ENCODE measurements around a stretch of chr21.

DNA sequence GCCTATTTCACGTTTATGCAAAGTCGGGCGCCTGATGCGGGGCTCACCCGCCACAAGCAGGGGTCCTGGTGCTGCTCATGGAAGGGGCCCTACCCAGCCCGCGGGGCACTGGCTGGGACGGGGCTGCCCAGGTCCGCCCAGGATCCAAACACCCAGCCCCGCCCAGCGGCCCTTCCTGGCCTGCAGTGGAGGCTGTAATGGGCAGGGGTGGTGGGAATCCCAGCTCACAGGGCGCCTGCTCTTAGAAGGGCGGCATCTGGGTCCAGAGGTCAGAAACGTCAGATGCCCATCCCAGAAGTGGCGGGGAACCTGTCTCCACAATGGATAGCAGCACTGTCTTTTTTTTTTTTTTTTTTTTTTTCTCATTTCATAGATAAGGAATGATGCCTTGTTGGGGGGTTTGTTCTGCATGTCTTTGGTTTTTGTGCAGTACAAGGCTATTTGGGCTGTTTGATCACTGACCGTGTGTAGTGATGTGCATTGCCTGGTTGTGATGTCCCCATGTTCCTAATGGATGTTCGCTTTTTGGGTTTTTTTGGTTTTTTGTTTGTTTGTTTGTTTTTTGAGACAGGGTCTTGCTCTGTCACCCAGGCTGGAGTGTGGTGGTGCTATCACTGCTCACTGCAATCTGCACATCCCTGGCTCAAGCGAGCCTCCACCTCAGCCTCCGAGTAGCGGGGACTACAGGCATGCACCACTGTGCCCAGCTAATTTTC, 1.8 kb downstream of the COL6A2 start:
- PRO-cap: no peak
CAGE:
- cytosol, long polyA minus RNA: no peak
- cytosol, long polyA plus RNA: no peak
- long polyA plus RNA: no peak
- nucleus, long polyA minus RNA: no peak
- nucleus, long polyA plus RNA: no peak

DNA sequence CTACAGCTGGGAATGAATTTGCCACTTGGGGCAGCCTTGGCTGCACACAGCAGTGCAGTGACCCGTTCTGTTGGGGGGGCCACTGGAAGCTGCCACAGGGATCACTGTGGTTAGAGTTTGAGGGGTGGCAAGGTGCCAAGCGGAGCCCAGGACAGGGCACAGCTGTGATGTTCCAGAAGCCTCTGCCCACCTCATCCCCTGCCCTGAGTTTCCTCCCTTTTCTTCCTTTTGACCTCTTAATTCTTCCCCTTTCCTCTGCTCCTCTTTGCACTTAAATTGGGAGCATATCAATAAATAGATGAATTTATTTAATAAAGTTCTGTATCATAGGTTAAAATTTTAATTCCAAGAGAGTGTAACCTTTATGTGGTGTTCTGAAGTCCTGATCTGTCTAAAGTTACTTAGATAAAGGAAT, 17.2 kb downstream of the COL6A2 start:
- PRO-cap: no peak
CAGE:
- cytosol, long polyA minus RNA: no peak
- cytosol, long polyA plus RNA: no peak
- long polyA plus RNA: no peak
- nucleus, long polyA minus RNA: no peak
- nucleus, long polyA plus RNA: no peak

- PRO-cap: no peak
CAGE:
- cytosol, long polyA minus RNA: no peak
- cytosol, long polyA plus RNA: no peak
- long polyA plus RNA: no peak
- nucleus, long polyA minus RNA: no peak
- nucleus, long polyA plus RNA: no peak
These were observed 1.3 kb downstream of the MCM3AP start for GRCh38 chr21:46284080-46284626.

DNA sequence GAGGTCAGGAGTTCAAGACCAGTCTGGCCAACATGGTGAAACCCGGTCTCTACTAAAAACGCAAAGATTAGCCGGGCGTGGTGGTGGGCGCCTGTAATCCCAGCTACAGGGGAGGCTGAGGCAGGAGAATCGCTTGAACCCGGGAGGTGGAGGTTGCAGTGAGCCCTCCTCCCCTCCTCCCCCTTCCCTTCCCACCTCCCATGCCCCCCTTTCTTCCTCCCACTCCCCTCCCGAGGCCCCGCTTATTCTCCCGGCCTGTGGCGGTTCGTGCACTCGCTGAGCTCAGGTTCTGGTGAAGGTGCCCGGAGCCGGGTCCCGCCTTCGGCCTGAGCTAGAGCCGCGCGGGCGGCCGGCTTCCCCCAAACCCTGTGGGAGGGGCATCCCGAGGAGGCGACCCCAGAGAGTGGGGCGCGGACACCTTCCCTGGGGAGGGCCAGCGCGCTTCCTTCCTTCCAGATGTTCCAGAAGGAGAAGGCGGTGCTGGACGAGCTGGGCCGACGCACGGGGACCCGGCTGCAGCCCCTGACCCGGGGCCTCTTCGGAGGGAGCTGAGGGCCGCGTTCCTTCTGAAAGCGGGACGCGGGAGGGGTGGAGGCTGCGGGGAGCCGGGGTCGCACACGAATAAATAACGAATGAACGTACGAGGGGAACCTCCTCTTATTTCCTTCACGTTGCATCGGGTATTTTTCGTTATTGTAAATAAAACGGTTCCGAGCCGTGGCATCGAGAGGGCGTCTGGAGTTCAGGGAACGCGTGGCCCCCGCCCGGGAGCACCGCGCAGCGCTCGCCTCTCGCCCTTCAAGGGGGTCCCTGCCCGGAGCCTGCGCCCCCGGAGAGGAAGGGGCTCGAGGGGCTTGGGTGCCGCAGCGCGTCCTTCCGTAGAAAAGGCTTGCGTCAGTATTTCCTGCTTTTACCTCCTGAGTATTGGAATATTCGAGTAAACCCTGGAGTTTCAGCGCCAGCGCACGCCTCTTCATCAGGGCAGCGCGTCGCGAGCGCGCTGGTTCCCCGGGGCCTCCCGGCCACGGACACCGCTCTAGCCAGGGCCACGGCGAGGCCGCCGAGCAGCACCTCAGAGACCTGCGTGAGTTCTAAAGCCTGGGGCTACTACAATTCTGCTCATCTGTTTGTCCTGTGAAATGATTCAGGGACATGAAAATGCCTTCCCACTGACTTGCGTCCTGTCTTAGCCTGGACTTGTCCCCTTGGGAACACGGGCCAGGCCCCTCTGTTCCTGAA, 11.4 kb downstream of the YBEY start:
- PRO-cap: unidirectional peak, plus-strand start at position 272 of the sequence; bidirectional peak, plus-strand start at position 518 of the sequence, minus-strand start at position 537 of the sequence; bidirectional peak, plus-strand start at position 936 of the sequence, minus-strand start at position 903 of the sequence
CAGE:
- cytosol, long polyA minus RNA: no peak
- cytosol, long polyA plus RNA: no peak
- long polyA plus RNA: no peak
- nucleus, long polyA minus RNA: no peak
- nucleus, long polyA plus RNA: no peak

- PRO-cap: no peak
CAGE:
- cytosol, long polyA minus RNA: no peak
- cytosol, long polyA plus RNA: no peak
- long polyA plus RNA: no peak
- nucleus, long polyA minus RNA: start-site peak on the plus strand at chr21:46326494-46326574, 53 reads
- nucleus, long polyA plus RNA: no peak
These were observed 2.2 kb downstream of the PCNT start for GRCh38 chr21:46326032-46326600.

GRCh38 chr21:46334230-46334945, 10.4 kb downstream of the PCNT start:
- PRO-cap: no peak
CAGE:
- cytosol, long polyA minus RNA: no peak
- cytosol, long polyA plus RNA: no peak
- long polyA plus RNA: no peak
- nucleus, long polyA minus RNA: no peak
- nucleus, long polyA plus RNA: no peak

DNA sequence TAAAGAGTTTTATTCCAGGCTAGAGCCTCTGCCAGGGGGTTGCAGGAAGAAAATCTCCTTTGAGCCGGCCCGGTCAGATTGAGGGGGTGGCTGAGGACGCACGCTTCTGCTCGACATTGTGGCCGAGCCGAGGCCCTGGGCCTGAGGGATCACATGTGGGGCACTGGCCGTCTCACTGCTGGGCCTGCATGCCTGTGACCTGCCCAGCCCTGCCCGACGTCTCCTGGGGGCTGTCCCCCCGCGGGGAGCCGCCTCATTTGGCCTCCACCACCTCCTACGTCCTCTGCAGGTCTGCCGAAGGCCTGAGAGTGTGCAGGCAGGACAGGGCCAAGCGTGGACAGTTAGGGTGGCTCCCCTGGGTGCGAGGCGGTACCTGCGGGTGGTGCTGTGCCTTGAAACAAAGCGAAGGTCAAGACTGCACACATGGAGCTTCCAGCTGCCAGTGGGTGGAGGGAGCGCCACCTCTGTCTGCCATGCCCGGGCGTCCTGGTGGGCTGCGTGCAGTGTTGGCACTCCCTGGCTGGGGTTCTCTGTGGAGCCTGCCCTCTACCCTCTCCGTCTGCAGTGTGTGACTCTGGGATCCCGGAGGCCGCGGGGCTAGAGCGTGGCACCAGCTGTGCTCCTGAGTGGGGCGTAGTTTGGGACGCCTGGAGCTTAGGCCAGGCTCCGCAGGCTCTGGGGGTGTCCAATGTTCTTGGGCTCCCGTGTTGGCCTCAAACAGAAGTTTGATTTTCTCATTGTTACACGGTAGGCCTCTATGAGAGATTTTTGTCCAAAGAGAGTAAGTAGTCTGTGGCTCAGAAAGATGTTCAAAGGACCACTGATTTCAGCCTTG, 51.8 kb downstream of the PCNT start:
- PRO-cap: no peak
CAGE:
- cytosol, long polyA minus RNA: no peak
- cytosol, long polyA plus RNA: no peak
- long polyA plus RNA: no peak
- nucleus, long polyA minus RNA: no peak
- nucleus, long polyA plus RNA: no peak

GRCh38 chr21:46424641-46425459, 33.8 kb upstream of the DIP2A start:
- PRO-cap: no peak
CAGE:
- cytosol, long polyA minus RNA: no peak
- cytosol, long polyA plus RNA: no peak
- long polyA plus RNA: no peak
- nucleus, long polyA minus RNA: no peak
- nucleus, long polyA plus RNA: no peak

DNA sequence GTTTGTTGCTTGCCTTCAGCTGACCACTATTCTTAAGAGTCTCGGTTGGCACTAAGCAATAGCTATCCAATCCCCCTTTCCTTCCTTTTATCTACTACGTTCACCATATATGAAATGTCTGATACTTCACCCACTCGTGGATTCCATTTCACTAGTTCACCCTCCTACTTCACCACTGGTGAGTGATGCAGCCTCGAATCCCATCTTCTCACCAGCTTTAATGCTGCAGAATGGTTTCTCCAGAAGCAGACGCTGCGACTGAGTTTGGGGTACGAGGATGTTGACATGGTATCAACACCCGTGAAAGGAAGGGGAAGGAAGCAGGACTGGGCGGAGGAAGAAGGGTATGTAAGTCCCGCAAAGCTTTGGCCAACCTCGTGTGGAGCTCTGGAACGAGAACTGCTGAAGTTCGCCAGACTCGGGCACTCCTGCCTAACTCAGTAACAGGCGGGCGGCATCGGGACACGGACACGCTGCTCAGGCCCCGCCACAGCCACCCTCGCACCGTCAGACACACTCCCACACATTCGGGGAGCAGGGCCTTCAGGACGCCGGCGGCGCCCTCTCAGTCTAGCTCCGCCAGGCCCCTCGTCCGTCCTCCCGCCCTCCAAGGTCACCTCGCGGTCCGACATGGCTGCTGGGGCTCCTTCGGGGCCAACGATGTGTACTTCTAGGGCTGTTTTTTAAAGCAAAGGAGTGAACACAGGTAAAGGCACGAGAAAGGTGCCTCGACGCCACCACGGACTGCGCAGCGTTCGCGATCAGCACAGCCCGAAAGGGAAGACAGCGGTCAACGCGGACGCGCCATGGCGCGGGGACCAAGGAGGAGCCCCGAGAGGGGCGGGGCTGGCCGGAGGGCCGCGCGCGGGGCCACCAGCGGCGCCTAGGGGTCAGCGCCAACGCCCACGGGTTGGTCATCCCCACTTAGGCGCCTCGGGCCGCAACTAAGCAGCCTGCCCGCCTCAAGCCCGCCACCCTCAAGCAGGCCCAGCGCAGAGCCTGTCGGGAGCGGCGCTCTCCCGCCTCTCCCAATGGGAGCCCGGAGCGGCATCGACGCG, 652 bp upstream of the DIP2A start:
- PRO-cap: bidirectional peak, plus-strand start at position 443 of the sequence, minus-strand start at position 404 of the sequence; unidirectional peak, minus-strand start at position 780 of the sequence; bidirectional peak, plus-strand start outside the sequence, minus-strand start at position 979 of the sequence
CAGE:
- cytosol, long polyA minus RNA: no peak
- cytosol, long polyA plus RNA: no peak
- long polyA plus RNA: no peak
- nucleus, long polyA minus RNA: no peak
- nucleus, long polyA plus RNA: no peak

DNA sequence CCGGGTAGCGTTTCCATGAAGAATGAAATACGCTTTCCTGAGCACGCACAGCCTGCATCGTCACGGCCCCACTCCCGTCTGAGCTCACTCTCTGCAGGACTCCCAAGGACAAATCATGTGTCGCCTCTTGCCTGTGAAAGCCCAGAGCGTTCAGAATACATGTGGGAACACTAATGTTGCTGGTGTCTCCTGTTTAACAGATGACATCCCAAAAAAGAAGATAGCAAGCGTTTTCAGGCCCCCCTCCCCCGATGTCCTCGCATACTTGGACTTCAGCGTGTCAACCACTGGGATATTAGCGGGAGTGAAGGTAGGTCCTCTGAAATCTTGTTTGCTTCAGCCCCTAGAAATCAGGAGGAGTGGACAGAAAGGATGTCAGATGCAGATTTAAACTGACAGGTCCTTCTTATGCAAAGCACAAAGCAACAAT, 49.1 kb downstream of the S100B start:
- PRO-cap: no peak
CAGE:
- cytosol, long polyA minus RNA: no peak
- cytosol, long polyA plus RNA: no peak
- long polyA plus RNA: no peak
- nucleus, long polyA minus RNA: no peak
- nucleus, long polyA plus RNA: no peak

DNA sequence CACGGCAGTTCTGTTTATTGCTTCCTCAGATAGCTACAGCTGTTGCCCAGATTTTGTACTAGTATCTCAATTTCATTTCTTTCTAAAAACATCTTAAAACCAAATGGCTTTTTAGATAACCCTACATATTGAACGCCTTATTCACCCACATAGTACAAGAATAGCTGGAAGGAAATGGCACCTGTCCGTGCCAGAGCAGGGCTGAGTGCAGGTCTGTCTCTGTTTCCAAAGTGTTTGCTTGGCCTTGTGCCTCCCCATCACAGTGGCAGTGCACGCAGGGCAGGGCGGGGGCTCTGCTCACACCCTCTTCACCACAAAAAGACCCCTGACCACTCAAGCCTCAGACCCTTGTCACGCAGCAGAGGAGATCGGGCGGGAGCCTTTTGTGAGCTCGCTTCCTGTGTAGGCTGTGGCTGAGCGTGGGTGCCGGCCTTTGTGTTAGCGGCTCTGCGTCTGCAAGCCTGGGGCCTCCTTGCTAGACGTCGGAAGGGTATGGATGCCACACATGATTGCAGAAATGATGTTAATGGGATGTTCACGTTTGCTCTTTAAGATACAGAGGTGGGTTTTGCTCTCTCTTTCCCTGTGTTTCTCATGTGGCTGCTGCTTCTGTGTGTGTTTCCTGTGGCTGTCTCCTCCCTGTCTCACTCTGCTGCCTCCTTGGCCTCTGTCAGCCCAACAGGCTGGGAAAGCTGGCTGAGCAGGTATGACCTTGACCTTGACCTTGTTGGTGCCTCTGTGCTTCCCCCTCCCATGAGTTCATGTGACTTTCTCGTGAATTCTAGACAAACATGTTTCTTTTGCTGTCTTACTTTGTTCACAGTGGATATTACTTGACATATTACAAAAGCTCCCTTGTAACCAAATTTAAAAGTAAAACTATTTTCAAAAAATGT, 45.5 kb downstream of the S100B start:
- PRO-cap: no peak
CAGE:
- cytosol, long polyA minus RNA: no peak
- cytosol, long polyA plus RNA: no peak
- long polyA plus RNA: no peak
- nucleus, long polyA minus RNA: no peak
- nucleus, long polyA plus RNA: no peak

DNA sequence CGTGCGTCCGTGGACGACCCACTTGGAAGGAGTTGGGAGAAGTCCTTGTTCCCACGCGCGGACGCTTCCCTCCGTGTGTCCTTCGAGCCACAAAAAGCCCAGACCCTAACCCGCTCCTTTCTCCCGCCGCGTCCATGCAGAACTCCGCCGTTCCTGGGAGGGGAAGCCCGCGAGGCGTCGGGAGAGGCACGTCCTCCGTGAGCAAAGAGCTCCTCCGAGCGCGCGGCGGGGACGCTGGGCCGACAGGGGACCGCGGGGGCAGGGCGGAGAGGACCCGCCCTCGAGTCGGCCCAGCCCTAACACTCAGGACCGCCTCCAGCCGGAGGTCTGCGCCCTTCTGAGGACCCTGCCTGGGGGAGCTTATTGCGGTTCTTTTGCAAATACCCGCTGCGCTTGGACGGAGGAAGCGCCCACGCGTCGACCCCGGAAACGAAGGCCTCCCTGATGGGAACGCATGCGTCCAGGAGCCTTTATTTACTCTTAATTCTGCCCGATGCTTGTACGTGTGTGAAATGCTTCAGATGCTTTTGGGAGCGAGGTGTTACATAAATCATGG, 32.3 kb downstream of the PRMT2 start:
- PRO-cap: no peak
CAGE:
- cytosol, long polyA minus RNA: no peak
- cytosol, long polyA plus RNA: no peak
- long polyA plus RNA: no peak
- nucleus, long polyA minus RNA: no peak
- nucleus, long polyA plus RNA: no peak